Tongue (tissue), 2 donors: ENCODE measurements around a stretch of chr17.

DNA sequence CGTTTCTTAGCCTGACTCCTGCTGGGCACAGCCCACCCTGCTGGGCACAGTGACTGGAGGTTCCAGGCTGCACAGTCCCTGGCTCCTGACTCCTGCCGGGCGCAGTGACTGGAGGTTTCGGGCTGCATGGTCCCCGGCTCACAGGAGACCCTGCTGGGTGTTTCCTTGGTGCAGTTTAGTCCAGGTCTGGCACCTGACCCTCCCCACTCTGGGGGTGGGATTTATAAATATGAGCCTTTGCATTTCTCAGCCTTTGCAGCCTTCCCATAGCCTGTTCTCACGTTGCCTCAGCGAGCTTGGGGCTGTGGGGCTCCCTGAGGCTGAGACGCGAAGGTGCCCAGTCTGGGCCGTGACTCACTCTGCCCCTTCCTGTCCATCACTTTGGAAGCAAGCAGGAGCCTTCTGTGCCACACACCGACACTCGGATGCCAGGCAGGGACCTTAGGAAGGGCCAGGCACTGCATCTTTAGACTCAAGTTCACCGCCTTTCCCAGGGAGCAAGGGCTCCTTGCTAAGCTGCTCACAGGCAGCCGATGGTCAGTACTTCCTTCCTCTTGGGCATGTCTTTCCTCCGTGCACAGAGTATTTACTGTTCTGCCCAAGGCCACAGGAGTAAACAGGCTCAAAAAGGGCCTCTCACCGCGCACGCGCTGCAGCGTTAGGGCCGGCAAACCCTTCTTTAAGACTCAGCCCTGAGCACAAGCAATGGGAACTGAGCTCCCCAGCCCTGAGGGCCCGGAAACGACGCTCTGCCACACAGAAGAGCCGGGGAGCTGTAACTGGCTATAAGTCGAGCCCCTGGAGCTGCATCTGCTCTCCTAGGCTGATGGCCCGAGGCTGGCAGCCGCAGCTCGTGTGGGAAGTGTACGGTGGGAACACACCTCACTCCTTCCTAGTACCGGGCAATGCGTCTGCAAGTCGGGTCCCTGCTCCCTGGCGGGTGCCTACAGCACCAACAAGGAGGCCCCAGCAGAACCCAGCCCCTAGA lies 7.1 kb downstream of the TIMM22 start:
- RAMPAGE, long total RNA: no peak

GRCh38 chr17:1029302-1029745 lies 32.4 kb downstream of the TIMM22 start:
- RAMPAGE, long total RNA: no peak

GRCh38 chr17:1046820-1047590 lies 50.1 kb downstream of the TIMM22 start:
- RAMPAGE, long total RNA: no peak

DNA sequence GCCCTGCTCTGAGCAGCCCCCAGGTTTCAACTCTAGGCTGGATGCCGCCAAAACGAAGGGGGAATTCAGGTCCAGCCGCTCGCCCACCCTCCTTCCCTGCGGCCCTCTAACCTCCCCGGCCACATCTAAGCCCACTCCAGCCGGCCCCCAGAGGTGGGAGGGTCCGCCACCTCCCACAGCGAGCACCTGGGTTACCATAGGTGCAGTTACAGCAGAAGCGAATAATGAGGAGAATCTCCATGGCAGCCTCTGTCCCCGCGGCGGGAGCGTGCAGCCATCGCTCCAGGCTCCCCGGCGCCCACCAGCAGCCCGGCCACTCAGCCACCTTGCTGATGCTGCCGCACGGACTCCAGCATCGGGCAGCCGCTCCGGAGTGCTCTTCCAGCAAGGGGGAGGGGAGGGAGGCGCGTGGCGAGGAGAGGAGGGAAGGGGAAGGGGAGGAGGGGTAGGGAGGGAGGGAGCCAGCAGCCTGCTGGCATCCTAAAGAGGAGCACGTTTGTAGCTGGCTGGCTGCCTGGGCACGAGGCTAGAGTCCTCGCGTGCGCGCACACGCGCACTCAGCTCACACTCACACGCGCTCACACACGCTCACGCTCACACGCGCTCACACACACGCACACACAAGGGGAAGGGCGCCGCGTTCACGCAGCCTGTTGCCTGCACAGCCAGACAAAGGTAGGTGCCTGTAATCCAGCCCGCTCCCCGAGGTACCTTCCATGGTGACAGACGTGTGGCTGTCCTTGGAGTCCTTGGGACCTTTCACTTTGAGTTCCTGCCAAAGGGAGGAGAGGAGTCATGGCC lies 81.9 kb downstream of the TIMM22 start:
- RAMPAGE, long total RNA: no peak

DNA sequence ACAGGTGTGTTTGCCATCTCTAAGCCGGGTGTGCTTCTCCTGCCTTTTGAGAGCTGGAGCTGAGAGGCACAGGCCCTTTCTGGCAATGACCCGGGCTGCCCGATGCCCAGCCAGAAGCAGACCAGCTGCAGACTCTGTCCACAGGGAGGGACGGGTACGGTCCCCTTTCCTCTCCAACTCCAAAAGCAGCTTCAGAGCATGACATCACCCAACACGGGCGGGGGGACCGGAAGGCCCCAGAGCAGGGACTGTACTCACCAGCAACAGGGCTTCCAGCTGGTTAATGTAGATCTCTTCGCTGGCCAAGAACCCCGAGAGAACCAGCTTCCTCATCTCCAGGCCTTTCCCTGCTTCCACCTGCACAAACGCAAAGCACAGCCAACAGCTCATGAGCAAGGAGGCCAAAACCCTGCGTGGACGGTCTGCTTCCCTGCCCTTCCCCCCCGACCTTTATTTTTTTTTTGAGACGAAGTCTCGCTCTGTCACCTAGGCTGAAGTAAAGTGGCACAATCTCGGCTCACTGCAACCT lies 79.3 kb downstream of the ABR start:
- RAMPAGE, long total RNA: no peak

DNA sequence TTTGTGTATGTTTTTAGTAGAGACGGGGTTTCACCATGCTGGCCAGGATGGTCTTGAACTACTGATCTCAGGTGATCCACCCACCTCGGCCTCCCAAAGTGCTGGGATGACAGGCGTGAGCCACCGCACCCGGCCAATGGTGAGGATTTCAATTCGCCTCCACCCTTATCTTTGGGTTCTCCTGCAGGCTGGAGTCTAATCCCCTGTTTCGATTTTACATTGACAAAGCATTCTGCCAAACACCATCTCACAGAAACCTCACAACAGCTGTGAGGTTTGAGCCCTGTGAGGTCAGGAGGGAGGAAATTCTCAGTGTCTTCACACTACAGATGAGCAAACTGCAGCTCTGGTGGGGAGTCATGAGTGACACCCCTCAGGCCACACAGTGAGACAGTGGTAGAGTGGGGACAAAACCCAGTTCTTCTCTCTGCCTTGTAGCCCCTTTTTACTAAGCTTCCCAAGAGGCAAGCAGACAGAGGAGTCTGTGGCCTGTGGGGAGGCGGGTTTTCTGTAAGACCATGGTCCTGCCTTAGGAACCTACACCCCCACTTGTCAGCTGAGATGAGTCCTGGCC lies 59.2 kb downstream of the ABR start:
- RAMPAGE, long total RNA: no peak

- RAMPAGE, long total RNA: no peak
Observed at GRCh38 chr17:1122410-1122722, 57.4 kb downstream of the ABR start.

GRCh38 chr17:1134581-1135469 lies 45.0 kb downstream of the ABR start:
- RAMPAGE, long total RNA: no peak

- RAMPAGE, long total RNA: no peak
Observed at GRCh38 chr17:1137493-1137910, 42.3 kb downstream of the ABR start.

DNA sequence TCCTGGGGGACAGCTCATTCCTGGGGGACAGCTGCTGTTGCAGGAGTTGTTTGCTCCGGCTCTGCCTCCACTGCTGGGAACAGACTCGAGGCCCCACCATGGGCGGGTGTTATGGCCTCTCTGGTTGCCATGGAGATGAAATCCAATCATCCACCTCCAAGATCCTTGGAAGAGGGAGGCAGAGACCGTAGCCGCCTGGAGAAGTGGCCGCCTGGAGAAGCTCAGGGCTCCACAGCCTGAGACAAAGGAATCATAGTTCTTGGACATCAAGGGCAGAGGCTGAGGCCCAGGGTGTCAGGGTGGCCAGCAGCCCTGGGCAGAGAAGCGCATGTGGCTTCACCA lies 36.3 kb downstream of the ABR start:
- RAMPAGE, long total RNA: no peak

- RAMPAGE, long total RNA: no peak
Observed at GRCh38 chr17:1169023-1169471, 10.7 kb downstream of the ABR start.

- RAMPAGE, long total RNA: no peak
Observed at GRCh38 chr17:1412496-1413004, 12.5 kb upstream of the YWHAE start.

DNA sequence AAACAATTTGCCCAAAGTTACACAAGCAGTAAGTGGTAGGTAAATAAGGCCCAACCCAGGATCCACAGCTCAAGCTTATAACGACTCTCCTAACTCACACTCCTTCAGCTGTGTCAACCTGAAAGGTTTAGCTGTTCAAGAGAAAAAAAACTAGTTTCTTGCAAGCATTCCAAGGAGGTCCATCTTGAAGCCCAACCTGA lies 6.6 kb downstream of the CRK start:
- RAMPAGE, long total RNA: no peak

DNA sequence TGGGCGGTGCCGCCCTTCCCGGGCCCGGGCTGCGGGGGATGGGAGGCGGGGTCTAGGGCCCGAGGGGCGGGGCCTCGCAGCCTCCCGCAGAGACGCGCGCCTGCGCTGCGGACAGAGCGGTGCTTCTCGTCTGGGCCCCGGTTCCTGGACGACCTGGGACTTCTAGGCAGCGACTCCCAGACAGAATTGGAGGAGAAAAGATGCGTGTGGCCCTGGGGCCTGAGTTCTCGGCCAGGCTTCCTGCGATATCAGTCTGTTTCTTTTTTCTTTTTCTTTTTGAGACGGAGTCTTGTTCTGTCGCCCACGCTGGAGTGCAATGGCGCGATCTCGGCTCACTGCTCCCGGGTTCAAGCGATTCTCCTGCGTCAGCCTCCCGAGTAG lies 328 bp upstream of the CRK start:
- RAMPAGE, long total RNA: no peak

DNA sequence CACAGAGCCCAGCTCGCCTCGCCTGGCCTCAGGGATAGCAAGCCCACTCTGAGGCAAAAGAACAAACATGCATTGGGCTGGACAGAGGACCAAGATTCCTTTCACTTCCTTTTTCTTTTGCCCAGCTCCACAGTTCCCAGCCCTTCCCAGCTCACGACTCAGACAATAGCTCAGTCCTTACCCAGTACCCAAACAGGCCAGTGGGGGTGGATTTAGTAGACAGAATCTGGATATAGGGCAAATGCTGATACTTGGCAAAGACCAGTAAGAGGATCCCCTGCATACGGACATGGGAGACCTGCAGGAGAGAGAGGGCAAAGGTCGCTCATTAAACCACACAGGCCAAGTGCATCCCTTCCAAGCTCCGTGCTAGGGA lies 6.9 kb downstream of the INPP5K start:
- RAMPAGE, long total RNA: no peak

GRCh38 chr17:1538628-1539206 lies 22.3 kb upstream of the INPP5K start:
- RAMPAGE, long total RNA: no peak

DNA sequence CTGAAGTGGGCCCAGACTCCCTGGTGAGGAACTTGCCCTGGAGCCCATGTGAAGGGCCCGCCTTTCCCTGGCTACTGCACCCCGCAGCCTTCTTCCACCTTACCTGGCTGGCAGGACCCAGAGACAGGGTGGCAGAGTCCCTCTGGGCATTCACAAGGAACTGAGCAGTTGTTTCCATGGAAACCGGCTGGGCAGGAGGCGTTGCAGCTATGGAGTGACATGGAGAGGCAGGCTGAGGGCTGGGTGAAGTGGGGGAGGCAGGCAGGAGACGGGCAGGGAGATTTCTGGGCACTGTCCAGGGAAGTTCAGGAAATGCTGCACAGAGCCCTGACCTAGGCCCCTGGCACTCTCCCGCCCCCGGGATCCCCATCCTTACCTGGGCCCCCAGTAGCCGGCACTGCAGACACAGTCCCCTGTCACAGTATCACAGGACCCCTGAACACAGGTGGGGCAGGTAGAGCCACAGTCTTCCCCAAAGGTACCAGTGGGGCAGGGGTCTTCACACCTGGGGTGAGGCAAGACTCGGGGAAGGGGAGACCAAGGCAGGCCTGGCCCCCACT lies 5.9 kb downstream of the SCARF1 start:
- RAMPAGE, long total RNA: no peak

- RAMPAGE, long total RNA: no peak
Observed at GRCh38 chr17:1640096-1641129, 5.1 kb downstream of the SCARF1 start.

GRCh38 chr17:1669348-1669876 lies 15.3 kb downstream of the PRPF8 start:
- RAMPAGE, long total RNA: no peak

- RAMPAGE, long total RNA: no peak
Observed at GRCh38 chr17:1704841-1705997, 5.0 kb downstream of the TLCD2 start.